Neutrophil (primary cell): ENCODE measurements around a stretch of chr12.

DNA sequence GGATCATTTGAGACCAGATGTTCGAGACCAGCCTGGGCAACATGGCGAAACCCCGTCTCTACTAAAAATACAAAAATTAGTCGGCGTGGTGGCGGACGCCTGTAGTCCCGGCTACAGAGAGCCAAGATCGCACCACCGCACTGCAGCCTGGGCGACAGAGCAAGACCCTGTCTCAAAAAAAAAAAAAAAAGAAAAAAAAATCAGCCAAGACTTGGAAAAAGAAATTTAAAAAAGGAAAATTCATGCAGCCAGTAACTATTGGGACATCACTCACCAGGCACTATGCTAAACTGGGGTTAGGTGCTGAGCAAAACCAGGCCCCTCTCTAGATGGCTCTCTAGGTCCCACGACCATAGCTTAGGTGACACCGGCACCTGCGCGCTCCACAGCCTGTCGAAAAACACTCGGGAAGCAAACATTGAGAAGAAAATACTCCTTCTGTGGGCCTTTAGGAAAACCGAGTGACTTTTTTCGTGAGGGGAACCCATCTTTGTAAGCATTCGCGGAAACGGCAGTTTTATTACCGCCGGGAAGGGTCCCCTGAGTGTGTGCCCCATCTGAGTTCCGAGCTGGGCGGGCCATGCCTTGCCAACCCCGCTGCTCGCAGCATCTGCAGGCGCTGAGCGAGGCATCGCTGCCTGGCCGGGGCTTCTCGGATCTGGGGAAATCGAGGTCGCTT lies 908 bp upstream of the FKBP4 start:
- PRO-cap = no peak

DNA sequence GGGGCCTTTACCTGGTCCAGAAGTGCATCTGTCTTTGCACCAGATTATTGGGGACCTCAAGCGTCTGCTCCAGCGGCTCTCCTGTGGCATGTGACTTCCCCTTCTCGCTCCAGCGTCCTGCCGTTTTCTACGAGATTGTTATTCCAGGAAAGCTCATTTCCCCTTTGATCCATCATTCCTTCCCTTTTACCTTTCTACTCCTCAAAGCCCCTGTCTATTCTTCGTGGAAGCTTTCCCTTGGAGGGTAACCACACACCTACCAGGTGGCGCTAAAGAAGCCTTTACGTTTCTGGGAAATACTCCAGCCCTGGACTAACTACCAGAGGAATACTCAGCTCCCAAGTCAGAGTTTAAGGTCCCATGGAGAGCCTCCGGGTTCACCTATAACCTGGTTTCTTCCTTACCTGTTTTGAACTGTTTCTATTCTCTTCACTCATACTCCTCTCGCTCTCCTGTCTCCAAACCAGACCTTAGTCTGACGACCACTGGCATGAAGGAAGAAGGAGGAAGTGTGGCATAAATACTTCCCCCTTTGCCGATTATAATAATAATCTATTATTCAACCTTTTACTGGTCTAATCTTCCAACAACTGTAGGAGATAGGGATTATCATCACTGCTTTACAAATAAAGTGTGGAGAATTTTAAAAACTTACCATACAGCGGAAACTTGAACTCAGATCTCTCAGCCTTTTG lies 1.6 kb downstream of the FKBP4 start:
- PRO-cap = no peak

- PRO-cap = no peak
These were observed 15.2 kb downstream of the TEAD4 start for GRCh38 chr12:2974407-2974740.

DNA sequence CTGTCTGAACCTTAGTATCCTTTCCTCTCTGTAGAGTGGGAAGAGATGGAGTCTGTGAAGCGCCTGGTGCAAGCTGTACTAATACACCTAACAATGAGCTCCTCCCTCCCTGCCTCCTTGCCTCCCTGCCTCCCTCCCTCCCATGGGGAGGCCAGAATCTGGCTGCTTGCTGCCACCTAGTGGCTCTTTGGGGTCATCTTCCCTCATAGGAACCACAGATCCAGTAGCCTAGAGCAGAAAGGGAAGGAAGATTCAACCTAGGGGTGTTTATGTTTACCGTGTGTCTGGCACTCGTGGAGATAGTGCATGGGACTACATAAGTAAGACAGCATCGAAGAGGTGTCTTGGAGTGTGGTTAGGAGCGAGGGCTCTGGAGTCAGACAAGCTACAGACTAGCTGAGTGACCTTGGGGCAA lies 35.6 kb upstream of the TSPAN9 start:
- PRO-cap = no peak

DNA sequence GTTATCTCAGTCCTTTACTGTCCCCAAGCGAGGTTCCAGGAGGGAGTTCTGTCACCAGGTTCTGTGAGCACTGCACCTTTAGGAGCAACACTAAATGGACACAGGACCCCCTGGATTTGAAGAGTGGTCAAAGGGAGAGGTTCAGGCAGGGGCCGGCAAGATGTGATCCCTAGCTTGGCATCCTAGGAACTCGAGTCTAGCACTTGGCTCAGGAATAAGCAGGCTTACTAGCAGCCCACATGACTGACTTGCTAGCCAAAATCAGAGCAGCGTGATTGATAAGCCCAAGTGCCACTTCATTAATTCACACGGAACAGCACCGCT lies 30.9 kb upstream of the TSPAN9 start:
- PRO-cap = no peak

DNA sequence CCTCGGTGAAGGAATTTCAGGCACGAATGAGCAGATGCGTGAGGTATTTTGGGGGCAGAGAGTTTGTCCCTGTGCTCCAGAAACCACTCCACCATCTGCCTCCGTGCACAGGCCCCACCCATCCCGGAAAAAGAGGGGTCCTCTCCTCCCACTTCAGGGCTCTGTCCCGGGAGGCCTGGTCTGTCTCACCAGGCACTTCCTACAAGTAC lies 55.8 kb downstream of the TSPAN9 start:
- PRO-cap = no peak

DNA sequence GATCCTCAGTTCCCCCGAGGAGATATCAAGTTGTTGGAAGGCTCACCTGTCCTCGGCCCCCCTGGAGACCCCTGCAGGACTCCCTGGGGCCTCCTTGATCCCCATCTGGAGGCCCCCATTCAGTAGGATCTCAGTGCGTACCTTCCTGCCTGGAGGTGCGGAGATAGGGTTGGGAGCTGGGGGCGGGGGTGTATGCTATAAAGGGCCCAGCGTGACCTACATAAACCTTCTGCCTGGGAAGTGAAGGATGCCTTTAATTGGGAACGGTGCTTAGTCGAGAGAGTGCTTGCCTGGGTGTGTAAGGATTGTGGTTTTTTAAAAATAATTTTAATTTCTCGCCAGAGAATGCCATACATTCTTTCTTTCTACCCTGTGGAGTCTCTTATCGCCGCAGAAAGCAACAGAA lies 153.6 kb downstream of the TSPAN9 start:
- PRO-cap = no peak

DNA sequence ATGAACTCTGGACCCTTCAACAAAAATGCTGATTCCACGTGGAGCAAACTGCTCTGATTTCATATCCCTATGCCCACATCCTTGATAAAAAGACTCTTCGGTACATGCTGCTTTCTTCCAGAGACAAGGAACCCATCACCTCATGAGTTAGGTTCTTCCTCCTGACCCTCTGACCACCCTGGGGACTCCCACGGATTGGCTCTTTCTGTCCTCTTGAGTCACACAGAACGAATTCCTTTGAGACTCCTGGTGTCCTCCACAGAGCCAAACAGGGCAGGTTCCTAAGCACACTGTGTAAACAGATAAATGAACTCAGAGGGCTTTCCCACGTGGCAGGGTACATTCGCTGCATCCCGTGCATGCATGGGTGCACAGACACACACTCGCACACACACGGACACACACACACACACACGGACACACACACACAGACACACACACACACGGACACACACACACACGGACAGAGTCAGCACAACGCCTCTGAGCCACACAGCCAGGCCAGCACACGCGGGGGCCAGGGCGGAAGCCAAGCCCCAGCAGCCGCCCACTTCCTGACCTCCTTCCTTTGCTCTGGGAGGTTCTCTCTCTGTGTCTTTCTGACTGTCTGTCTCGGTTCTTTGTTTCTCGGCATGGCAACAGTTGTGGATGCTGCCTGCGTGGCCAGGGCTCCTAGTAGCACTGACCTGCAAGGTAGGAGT lies 818 bp downstream of the CRACR2A start:
- PRO-cap = bidirectional peak, plus-strand start at position 610 of the sequence, minus-strand start at position 478 of the sequence

- PRO-cap = no peak
These were observed 3.3 kb downstream of the PARP11 start for GRCh38 chr12:3869871-3870383.

GRCh38 chr12:3913439-3913697 lies 40.2 kb upstream of the PARP11 start:
- PRO-cap = no peak

- PRO-cap = no peak
These were observed 1.2 kb upstream of the CCND2 start for GRCh38 chr12:4272140-4272984.

- PRO-cap = no peak
These were observed 21.3 kb upstream of the TIGAR start for GRCh38 chr12:4299601-4300187.

- PRO-cap = no peak
These were observed 7.2 kb downstream of the C12orf4 start for GRCh38 chr12:4530993-4531642.

GRCh38 chr12:4829230-4830182 lies 20.4 kb downstream of the KCNA6 start:
- PRO-cap = no peak

- PRO-cap = no peak
These were observed 485 bp downstream of the KCNA5 start for GRCh38 chr12:5044244-5044484.

- PRO-cap = no peak
These were observed 49.0 kb upstream of the ANO2 start for GRCh38 chr12:5993781-5994817.

DNA sequence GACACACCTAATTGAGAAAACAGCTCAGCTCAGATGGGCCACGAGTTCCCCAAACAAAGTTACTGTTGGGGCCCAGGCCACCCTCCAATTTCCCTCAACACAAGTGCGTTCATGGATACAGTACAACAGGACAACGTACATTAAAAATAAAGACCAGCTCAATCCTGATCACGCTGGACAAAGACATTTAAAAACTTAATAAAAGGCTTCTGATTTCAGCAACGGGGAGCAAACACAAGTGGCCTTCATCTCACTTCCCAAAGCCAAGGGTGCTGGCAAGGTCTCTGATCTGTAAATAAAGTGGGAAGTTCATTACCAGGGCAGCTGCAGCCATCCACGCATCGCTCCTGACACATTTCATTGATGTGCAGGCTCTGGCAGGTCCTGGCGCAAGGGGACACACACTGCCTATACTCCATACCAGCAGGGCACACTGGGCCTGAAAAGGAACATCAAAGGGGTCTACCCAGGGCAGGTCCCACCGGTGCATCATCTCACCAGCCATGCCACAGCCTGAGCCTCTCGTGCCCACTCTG lies 51.1 kb downstream of the VWF start:
- PRO-cap = no peak

GRCh38 chr12:6074900-6075486 lies 49.5 kb downstream of the VWF start:
- PRO-cap = no peak

- PRO-cap = no peak
These were observed 33.0 kb upstream of the CD9 start for GRCh38 chr12:6167114-6167666.

GRCh38 chr12:6221875-6222872 lies 22.0 kb downstream of the CD9 start:
- PRO-cap = no peak